Hair follicular keratinocyte (primary cell): ENCODE data around the gene FKBP9.

- RAMPAGE, long total RNA: no peak
Measured at GRCh38 chr7:32957108-32957714, at the start of gene FKBP9. Gene FKBP9 (plus strand): TSS chr7:32957440.

DNA sequence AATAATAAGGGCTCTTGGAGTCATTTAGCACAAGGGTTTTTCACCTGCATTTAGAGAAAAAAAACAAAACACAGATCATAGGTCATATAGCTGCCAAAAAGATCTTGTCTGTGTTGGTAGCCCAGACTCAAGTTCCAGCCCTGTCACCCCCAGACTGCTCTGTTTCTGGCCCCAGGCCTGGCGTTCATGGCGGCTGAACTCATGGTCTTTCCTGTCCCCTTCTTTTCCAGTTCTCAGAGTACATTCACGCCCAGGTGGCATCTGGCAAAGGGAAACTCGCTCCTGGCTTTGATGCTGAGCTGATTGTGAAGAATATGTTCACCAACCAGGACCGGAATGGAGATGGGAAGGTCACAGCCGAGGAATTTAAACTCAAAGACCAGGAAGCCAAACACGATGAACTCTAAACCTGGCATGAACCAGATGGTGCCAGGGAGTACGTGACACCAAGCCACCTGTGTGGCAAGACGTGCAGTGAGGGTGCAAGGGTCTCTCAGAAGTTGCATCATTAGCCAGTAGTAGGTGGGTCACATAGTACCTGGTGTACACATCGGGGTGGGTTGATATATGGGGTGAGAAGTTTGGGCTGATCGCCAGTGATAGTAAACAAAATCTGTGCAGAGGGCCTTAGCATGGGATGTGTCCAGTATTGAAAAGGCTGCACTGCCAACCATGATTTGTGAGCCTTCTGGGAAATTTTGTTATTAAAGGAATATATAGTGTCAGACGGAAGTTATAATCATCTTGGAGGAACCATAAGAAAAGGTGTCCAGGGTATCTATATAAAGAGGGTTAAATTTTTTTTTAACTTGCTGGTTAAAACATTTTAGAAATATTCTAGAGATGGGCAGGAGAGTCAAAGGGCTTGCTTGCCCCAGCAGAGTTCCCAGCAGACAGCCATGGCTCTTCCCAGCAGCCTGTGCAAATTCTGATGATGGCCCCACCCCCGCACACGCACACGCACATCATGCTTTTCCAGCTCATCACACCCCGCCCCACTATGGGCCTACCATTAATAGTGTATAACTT, 48.0 kb downstream of the FKBP9 start:
- RAMPAGE, long total RNA: no peak

DNA sequence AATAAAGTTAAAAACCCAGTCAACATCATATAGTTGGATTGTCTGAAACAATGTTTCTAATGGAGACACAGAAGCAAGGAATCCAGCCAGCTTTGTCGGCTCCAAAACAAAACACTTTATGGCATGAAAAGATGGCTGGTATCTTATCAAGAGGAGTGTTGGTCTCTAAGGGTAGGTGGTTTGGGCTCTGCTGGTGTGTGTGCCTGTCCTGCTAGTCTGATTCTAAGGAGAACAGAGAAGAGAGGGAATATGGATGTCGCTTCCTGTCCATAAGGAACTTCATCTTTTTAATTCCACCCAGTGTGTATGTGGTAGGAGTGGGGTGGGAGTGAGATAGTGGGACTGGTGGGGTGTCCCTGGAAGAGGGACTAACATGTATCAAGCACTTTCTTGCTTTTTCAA, 19.1 kb downstream of the NT5C3A start:
- RAMPAGE, long total RNA: no peak

DNA sequence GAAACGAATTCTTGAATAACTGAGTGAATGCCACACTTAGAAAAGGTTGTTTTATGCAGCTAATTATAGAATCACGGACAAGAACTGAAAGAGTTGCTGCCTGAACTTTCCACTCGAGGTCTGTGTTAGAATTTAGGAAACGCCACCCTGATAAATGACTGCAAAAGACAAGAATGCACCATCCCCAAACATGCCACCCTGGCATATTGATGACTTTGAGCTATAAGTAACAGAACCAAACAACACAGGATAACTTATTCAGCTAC, 1.1 kb downstream of the RP9 start:
- RAMPAGE, long total RNA: no peak

DNA sequence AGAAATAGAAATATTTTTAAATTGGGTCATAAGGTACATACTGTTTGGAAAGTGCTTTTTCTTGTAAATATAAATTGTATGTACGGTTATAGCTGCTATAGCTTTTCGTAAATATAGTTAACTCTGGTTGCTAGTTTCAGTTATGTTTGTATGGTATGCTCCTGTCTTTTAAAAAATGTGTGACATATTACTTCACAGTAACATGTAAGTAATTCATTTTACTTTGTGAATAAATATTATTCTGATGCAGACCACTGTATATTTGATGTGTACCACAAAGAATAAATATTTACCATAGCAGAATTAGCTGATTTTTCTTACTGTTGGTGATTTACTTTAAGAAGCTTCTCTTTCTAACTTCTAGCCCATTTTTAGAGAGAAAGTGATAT, 292.7 kb downstream of the BBS9 start:
- RAMPAGE, long total RNA: no peak

DNA sequence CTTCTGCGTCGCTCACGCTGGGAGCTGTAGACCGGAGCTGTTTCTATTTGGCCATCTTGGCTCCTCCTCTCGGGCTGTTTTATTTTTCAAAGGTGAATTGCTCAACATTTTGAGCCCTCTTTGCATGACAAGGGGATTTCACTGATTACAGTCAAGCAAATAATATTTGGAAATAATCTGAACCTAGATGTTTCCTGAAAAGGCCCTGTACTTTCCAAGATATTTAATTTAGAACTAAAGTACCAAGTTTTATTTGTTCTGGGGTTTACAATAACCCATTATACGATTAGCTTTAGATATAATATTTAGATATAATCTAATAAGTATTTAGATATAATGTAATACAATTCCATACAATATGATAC, 377.7 kb upstream of the BMPER start:
- RAMPAGE, long total RNA: no peak

- RAMPAGE, long total RNA: no peak
Measured at GRCh38 chr7:33553956-33554595, 351.3 kb upstream of the BMPER start.

DNA sequence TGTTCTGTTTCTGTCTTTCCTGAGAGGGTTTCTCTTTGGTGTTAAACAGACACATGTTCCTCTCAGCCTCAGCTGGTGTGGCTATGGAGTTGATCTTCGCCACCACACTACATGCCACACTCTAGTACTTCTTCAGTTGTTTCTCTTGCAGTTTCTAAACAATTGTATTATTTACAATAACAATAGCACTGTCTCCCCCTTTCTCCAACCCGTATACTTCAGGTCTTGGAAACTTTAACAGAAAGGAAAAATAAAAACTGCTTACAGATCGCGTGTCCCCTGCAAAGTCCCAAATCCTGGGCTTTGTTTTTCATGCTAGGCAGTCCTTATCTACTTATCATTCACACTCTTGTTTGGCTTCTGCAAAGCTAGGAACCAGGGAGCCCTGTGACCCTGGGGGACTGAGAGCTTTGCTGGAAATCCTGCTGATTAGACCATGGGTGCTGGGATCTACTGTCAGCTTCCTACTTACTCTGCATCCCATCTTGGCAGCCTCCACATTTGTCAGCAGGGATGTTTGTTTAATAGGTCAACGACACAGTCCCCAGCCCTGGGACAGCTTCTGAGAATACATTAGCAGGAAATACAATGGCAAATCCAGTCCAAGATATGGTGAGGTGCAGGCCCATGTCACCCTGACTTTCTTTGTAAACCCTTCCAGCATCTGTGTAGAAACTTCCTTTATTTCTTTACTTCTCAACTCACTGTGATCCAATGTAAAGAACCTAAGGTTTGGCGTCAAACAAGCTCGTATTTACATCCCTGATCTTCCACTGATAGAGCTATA, 193.8 kb upstream of the BMPER start:
- RAMPAGE, long total RNA: no peak

DNA sequence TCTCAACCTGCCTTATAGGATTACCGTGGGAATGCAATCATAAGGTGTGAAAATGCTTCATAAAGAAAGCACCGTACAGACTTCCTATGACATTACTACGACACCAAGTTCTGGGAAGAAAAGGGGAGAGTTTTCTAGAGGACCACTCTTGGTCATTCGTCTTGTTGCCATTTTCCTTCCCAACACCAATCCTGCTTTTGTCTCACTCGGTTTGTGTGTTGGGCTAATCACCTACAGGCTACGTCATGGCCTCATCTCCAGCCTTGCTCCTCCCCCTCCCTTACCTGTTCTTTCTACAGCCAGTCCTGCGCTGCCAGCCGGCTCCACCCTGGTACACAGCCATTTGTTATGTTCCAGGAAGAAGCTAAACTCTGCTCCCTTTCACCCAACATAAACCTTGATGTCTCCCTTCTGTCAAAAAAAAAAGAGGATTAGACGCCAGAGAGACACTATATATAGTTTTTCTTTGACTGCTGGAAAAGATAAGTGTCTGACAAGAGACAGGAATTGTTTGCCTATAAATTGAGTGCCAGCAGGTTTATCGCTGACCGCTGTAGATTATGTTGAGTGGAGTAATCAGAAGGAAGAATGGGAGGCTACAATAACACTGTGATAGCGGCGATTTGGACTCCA, 171.5 kb upstream of the BMPER start:
- RAMPAGE, long total RNA: no peak

DNA sequence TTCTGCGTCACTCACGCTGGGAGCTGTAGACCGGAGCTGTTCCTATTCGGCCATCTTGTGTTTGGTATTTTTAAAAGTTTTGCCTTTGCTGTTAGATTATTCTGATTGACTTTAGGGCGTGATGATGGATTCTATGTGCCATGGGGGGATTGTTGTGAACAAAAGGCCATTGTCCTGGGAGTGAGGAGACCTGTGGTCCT, 89.1 kb downstream of the BMPER start:
- RAMPAGE, long total RNA: no peak

- RAMPAGE, long total RNA: no peak
Measured at GRCh38 chr7:34058929-34059407, 153.6 kb downstream of the BMPER start.

DNA sequence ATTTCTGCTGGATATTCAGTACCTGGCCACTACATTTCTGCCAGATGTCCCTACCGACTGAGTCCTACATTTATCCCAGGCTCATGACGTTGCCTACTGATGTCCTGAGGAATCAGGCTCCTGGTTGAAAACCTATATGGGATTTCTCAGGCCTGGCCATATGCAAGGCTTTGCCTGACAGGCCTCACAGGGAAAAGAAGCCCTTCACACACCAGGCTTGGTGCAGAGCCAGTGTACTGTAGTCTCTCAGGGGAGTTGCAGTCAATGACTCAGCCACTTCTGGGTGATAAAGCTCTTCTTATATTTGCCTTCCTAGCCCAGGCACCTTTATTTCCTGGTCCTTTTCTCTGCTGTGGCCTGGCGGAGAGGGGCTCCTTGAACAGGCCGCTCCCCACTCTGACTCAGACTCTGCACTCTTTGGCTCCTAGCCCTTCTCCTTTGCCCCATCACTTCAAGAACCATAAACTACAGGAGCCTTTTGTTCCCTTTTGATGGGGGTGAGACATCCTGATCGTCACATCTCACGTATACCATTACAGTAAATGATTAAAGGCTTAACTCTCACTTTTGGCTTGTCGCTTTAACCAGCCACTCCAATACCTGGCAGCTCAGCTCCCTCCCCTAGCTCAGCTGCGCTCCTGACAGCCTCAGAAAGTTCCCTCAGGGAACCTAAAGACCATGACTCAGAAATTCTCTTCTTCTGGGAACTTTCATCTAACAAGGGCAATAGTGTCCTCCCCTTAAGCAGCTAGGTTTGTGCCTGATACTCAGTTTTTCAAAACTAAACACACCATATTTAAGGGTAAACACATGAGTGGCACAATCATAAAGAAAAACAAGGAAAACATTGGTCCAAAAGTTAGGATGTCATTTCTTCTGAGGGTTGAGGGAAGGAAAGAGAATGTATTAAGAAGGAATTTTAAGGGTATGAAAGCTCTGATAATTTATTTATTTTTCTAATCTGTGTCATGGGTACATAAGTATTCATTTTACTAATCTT, 33.4 kb downstream of the DPY19L1 start:
- RAMPAGE, long total RNA: no peak

DNA sequence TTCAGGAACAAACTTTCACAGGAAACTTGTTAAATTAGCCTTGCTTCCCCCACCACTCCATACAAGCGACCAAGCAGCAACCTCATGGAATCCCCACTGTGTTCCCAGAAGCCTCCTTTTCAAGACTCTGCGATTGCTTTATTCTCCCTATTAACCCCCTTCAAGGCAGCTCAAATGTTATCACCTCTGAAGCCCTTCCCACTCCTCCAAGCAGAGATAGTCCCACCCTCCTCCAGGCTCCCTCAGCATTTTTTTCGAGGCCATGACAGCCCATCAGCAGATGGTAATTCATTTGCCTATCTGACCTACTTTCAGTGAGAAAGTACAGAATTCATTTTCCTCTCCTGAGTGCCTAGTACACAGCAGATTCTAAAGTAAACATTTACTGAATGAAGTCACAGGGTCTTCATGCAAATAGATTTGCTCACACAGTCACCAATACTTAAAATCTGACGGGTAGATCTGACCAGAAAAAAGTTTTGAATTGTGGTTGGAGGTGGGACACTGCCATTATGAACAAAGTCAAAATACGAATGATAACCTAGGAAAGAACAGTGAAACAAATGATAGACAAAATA, 47.7 kb downstream of the HERPUD2 start:
- RAMPAGE, long total RNA: no peak

- RAMPAGE, long total RNA: no peak
Measured at GRCh38 chr7:35716199-35716897, 21.4 kb upstream of the HERPUD2 start.

DNA sequence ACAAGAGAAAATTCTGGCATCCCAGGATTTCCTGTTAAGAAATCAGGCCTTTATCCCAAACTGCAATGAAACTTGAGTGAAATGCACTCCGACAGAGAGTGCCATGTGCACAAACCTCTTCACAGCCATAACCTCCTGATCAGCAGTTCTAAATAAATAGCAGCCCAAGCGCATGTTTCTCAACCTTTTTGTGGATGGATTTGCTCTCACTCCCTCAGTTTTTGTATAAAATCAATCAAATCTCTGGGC, 107.7 kb upstream of the EEPD1 start:
- RAMPAGE, long total RNA: no peak

DNA sequence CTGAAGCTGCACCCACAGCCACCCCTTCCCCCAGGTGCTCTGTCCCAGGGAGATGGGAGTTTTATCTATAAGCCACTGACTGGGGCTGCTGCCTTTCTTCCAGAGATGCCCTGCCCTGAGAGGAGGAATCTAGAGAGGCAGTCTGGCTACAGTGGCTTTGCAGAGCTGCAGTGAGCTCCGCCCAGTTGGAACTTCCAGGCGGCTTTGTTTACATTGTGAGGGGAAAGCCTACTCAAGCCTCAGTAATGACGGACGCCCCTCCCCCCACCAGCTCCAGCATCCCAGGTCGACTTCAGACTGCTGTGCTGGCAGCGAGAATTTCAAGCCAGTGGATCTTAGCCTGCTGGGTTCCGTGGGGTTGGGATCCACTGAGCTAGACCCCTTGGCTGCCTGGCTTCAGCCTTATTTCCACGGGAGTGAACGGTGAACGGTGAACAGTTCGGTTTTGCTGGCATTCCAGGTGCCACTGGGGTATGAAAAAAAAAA, 105.4 kb downstream of the EEPD1 start:
- RAMPAGE, long total RNA: no peak

GRCh38 chr7:36279193-36280201, 87.5 kb downstream of the MATCAP2 start:
- RAMPAGE, long total RNA: no peak

DNA sequence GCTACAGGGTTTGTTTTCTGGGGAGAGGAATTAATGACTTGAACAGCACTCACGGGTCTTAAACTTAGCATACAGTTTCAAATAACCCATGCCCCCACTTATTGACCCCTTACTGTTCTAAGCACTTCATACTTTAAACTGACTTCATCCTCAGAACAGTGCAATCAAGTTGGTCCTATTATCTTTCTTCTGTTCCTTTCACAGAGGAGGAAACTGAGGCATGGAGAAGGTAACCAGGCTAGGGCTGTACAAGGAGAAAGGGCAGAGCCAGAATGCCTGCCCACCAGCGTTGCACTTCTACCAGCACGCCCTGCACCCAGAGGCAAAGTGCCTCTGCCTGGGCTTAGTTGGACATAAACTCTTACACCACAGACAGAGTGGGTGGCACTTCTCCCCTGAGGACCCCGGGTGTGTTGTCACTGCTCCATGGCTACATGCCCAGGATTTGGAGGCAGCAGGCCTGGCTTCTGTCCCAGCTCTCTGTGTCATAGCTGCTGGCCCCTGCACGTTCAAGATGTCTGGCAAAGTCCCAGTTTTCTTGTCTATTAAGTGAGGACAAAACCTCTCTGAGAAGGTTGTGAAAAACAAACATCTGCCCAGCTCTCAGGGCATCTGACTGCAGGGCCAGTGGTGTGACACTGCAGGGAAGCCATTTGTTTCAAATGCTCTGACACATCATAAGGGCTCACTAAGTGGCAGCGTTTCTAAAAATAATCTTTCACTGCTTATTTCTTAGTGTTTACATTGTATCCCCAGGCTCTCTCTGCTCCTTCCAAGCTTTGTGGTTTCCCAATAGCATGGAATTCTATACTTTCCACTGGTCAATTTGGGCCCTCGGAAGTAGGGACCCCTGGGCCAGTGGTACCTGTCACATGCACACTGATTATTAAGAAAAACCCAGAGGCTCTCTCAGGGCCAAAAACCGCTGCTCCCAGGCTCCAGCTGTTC, 63.8 kb downstream of the MATCAP2 start:
- RAMPAGE, long total RNA: no peak

DNA sequence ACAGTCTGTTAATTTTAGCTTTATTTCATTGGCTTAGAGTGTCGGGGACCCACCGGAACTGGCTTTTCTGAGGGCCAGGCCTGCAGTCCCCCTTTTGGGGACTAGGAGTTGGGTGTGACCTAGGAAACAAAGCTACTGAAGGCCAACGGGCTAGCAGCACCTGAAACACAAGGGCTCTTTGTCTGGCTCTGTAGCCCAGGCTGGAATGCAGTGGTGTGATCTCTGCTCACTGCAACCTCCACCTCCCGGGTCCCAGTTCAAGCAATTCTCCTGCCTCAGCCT, 820 bp upstream of the ANLN start:
- RAMPAGE, long total RNA: no peak

DNA sequence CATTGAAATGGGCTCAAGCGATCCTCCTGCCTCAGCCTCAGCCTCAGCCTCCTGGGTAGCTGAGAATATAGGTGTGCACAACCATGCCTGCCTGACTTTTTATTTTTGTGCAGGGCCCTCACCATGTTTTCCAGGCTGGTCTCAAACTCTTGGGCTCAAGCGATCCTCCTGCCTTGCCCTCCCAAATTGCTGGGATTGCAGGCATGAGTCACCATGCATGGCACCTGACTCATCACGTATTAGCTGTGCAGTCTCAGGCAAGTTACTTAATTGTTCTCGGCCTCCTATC, 117.1 kb downstream of the ANLN start:
- RAMPAGE, long total RNA: no peak